Skeletal muscle cell (primary cell): ENCODE data around the genes PIEZO2 and CIDEA.

GRCh38 chr18:9849473-9850172 is 36.1 kb upstream of the TXNDC2 start:
- RRBS, result no CpG with 5 or more reads among the region's 17 CpGs

GRCh38 chr18:9915469-9915675 is 1.6 kb downstream of the VAPA start:
- RRBS, result no CpG with 5 or more reads among the region's 1 CpG

DNA sequence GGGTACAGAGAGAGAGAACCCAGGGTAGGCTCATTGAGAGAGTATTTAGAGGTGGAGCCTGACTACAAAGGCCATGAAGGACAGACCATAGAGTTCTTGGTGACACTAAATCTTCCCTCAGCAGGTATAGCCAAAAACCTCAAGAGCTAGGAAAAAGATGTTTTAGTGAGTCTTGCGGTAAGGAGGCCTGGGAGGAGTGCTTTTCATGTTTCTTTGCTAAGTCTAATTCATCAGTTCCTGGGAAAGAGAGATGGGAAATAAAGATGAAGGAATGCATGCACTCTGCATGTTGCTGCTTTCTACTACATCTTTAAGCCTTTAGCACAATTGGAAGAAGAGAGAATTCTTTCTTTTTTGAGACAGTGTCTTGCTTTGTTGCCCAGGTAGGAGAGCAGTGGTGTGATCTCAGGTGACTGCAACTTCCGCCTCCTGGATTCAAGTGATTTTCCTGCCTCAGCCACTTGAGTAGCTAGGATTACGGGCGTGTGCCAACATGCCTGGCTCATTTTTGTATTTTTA is 19.4 kb downstream of the VAPA start:
- RRBS, result no CpG with 5 or more reads among the region's 4 CpGs

- RRBS, result no CpG with 5 or more reads among the region's 2 CpGs
Observed at GRCh38 chr18:9935996-9936329, 22.1 kb downstream of the VAPA start.

DNA sequence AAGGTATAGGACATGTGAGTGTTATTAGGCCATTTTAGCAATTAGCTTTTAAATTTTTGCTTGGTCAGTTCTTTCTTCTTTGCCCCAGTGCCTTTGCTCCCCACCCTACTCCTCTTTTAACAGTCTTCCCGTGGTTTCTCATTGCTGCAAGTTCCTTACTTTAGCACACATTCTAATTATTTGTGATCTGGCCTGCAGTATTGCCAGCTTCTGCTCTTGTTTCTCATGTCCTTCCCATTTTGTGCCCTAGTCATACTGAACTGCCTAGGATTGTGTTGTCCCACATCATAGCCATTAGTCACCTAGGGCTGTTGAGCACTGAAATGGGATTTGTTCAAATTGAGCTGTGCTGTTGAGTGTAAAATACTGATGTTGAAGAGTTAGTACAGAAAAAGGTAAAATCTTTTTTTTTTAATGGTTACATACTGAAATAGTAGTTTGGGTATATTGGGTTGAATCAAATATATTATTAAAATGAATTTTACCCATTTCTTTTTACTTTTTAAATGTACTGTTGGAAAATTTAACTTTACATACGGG is 36.9 kb downstream of the VAPA start:
- RRBS, result no CpG with 5 or more reads among the region's 2 CpGs

DNA sequence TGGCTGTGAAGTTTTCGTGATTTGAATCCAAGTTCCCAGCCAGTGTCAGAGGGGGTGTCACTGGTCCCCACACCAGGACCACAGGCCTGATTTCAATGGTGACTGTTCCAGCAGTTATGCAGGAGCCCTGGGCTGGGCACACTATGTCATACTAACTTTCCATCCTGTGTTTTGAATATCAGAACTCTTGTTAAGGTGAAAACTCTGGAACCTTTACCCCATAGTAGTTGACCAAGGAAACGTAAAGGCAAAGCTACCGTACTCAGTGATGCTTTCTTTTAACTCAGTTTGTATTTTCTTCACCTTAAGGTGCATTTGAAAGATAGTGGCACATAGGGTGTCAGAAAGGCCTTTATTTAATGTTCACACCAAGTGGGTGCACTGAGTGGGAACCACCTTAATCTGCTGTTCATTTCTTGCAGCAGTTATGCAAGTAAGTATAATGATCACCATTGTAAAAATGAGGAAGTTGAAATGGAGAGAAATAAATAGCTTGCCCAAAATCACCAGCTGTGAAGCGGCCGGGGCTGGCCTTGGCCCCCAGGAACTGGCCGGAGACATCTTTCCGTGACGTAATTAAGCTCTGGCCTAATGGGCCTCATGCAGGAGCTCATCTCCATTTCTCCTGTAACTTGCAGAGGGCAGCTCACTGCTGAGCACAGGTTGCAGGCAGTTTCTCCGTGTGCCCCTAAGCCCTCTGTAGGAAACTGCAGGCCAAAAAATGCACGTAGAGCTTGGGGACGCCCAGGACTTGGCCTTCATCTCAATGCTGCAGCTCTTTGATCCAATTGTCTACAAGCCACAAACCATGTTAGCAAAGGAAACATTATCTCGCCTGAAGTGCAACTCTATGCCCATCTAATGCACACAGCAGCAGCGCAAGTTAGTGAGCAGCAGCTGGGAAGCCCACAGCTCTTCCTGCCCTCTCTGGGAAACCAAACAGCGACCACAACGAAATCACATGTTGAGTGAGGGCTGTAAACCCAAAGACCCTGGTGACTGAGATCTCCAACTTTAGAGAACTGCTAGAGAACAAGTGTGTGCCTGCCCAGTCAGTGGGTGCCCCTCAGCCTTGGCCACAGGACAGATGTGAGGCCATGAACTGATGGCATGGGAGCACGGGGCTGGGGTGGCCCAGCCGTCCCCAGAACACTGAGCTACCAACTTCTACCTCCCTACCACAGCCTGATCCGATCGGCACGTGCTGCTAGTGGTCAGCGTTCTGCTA is 28.6 kb downstream of the APCDD1 start:
- RRBS, result no CpG with 5 or more reads among the region's 21 CpGs

DNA sequence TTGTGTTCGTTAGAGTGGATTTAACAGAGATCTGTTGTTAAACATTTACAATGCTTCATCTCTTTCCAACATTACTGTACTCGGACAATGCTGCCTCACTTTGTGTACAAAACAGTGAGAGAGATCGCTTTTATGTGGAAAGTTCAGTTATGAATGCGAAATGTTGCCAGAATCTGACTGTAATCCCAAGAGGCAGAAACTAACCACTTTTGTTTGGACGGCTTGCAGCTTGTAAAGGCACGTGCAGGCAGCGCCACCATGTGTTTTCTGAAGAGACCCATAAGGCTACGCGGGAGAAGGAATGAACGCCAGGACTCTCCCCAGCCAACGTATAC is 5.8 kb upstream of the NAPG start:
- RRBS, result no CpG with 5 or more reads among the region's 11 CpGs

DNA sequence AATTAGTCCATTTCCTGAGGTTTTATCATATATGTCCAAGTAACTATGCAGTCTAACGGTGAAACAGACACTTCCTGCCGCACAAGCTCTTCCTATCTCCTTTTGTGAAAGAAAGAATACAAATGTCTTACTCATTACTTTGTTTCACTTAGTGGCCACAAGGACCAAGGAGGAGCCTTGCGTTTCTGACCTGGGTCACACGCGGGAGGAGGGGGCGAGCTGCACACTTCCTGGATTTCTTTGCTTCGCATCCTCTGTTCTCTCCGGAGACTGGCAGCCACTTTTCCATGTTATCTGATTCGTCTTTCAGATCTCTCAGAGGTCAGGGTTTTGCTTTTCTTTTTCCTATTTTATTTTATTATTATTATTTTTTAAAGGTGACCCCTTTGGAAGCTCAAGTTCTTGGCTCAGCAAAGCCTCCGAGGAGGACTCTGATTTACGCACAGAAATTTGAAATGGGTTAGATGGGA is 222.5 kb downstream of the PIEZO2 start:
- RRBS, result no CpG with 5 or more reads among the region's 11 CpGs

- RRBS, result 2% methylated on average over 30 of the region's 68 CpGs
Observed at GRCh38 chr18:11149309-11149928, at the start of gene PIEZO2. TSS of gene PIEZO2 (minus strand) at chr18:11149569.

DNA sequence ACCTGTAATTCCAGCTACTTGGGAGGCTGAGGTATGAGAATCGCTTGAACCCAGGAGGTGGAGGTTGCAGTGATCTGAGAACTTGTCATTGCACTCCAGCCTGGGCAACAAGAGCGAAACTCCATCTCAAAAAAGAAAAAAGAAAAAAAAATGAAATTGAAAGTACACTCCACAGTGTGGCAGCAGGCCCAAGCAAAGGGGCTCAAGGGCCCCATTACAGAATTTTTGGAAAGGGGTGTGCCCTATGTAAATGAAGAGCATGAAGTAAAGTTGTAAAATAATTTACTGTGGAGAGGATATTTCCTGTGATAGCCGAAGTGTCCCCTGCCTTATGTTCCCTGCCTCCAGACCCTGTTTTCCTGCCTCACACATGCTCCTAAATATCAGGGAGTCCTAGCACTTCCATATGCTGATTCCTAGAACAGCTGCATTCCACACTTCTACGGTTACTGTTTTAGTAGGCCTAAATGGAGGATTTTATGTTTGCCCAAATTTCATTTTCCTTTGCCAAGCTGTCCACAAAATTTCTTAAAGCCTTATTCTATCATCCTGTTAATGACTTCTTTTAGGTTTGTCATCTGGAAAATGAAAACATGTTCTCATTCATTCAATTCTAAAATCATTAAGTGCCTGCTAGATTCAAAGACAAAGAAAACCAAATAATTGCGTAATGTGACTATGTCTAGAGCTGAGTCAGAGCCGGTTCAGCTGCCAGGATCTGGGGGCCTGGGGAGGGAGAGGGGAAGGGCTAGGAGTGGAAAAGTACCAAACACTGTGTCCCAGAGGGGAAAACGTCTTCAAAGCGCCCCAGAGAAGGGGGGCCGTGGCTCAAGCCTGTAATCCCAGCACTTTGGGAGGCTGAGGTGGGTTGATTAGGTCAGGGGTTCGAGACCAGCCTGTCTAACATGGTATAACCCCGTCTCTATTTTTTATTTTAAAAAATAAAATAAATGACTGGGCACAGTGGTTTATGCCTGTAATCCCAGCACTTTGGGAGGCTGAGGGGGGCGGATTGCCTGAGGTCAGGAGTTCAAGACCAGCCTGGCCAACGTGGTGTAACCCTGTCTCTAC is 25.9 kb upstream of the IMPA2 start:
- RRBS, result no CpG with 5 or more reads among the region's 13 CpGs

DNA sequence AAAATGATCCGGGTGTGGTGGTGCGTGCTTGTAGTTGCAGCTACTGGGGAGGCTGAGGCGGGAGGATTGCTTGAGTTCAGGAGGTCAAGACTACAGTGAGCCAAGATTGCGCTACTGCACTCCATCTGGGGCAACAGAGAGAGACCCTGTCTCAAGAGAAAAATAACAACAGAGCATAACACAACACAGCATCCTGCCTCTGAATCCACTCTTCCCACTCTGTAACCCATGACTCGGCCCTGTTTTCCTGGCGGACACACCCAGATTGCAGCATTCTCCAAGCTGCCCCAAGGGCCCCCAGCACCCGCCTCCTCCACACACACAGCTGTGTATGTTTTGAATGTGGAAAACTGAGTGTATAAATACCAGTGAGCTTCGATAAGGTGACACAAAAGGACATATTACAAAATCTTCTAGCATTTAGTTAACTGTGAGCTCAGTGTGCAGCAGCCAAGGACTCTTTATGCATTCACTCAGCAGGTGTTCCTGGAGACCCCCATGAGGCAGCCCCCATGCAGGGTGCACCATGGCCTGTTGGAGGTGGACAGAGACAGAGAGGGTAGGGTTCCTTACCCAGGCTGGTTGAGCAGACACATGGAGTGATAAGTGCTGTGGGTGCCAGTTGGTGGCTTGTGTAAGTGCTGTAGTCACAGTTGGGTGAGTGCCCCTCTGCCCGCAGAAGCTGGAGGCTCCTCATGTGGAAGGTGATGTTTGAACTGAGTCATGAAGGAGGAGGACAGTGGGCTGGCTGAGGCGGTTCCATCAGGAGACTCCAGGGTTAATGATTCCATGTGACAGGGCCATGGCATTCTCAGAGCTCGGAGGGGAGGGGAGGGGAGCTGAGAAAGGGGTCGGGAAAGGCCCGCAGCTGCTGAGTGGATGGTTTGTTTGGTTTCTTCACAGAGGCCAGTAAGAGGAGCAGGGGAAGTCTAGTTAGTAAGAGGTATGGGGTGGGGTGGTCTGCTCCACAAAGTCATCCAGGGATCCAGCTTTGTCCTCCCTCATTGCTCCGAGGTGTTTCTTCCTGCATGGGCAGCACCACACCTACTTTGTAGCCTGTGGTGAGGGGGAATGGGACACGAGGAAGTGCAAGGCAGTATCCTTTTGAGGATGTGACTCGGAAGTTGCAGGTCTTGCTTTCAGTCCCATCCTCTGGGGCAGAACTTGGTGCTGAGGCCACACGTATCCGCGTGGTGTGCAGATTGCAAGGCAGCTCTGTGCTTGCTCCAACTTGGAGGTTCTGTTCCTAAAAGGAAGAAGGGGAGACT is 13.3 kb downstream of the IMPA2 start:
- RRBS, result no CpG with 5 or more reads among the region's 19 CpGs

DNA sequence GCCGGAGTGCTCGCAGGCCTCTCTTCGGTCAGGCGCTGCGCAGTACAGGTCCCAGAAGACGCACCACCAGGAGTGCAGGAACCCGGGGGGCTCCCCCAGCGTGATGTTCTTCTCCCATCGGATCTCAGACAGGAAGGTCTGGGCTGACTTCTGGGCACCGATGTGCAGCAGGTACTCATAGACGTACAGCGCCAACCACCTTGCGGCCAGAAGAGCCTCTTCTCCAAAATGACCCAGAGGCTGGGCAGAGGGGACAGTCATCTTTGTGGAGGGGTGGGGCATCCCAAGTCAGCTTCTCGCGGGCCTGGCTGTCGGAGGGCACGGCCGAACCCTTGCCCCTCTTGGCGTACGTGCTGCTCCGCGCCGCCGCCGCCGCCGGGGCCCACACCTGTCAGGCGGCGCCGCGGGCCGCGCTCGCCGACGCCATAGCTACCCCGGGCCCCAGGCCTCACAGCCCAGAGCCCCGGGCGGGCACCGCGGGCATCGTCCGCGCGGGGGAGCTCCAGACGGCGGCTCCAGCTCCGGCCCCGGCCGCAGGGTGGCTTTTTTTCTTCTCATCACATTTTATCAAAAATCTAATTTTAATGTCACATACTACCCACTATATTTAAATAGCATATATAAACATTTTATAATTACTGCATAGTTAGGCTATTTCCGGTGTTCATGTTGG is 25.4 kb upstream of the ANKRD62 start:
- RRBS, result 76% methylated on average over 21 of the region's 51 CpGs

- RRBS, result 2% methylated on average over 9 of the region's 49 CpGs
Observed at GRCh38 chr18:12253920-12254511, at the start of gene CIDEA. TSS of gene CIDEA (plus strand) at chr18:12254361.

DNA sequence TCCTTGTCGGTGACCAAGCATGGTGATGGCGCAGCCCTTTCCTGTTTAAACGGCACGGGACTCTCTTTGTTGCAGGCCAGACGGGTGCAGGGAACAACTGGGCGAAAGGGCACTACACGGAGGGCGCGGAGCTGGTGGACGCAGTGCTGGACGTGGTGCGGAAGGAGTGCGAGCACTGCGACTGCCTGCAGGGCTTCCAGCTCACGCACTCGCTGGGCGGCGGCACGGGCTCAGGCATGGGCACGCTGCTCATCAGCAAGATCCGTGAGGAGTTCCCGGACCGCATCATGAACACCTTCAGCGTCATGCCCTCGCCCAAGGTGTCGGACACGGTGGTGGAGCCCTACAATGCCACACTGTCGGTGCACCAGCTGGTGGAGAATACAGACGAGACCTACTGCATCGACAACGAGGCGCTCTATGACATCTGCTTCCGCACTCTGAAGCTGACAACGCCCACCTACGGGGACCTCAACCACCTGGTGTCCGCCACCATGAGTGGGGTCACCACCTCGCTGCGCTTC is 17.0 kb downstream of the TUBB6 start:
- RRBS, result no CpG with 5 or more reads among the region's 38 CpGs

- RRBS, result 4% methylated on average over 3 of the region's 50 CpGs
Observed at GRCh38 chr18:12377368-12378371, 643 bp upstream of the AFG3L2 start.

- RRBS, result no CpG with 5 or more reads among the region's 8 CpGs
Observed at GRCh38 chr18:12463125-12463649, 55.5 kb downstream of the PRELID3A start.

GRCh38 chr18:12479563-12480181 is 71.9 kb downstream of the PRELID3A start:
- RRBS, result no CpG with 5 or more reads among the region's 3 CpGs

GRCh38 chr18:12656529-12657363 is 1.2 kb downstream of the SPIRE1 start:
- RRBS, result under 1% methylated on average over 9 of the region's 47 CpGs

GRCh38 chr18:12879726-12880346 is 4.2 kb downstream of the PTPN2 start:
- RRBS, result no CpG with 5 or more reads among the region's 6 CpGs

DNA sequence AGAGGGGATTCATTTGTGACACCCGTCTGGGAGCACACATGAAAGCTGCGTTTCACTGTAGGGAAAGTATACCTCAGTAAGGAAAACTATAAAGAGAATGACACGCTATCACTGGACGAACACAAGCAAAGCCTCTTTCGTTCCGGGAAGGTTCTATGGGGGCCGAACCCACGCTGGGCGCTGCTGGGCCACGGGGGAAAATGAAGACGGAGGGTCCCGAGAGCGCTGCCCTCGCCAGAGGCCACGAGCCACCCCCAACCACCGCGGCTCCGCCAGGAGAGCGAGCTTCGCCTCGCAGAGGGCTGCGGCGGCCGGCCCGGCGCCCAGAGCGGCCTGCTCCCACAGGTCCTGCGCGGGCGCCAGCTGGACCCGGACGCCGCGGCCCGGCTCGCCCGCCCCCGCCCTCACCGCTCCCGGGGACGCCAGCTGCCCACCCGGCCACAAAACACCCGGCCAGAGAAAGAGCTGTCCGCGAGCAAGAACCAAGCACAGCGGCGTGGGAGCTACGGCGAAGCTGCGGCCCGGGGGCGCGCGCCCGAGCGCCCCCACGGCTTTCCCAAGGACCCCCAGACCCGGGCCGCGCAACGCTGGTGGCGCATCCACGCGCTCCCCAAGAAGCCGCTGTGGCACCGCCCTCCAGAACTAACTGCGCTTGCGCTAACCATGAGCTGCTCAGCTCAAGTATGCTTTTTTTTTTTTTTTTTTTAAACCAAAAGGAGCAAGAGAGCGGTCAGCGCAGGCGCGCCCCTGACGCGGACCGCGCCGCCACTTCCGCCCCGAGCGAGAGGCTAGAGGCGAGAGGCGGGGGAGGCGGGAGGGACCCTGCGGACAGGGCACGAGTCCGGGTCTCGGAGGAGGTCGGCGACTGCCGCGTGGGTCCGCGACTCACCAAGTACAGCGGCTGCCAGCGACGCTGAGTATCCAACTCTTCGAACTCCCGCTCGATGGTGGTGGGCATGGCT is 572 bp downstream of the PTPN2 start:
- RRBS, result under 1% methylated on average over 23 of the region's 99 CpGs